ENCODE data around the genes PGA5 and LRRC10B.

GRCh38 chr11:60982708-60983255 is 11.3 kb downstream of the CD6 start:
- PRO-cap, result no peak

GRCh38 chr11:61007493-61007896 is 36.0 kb downstream of the CD6 start:
- PRO-cap, result no peak

DNA sequence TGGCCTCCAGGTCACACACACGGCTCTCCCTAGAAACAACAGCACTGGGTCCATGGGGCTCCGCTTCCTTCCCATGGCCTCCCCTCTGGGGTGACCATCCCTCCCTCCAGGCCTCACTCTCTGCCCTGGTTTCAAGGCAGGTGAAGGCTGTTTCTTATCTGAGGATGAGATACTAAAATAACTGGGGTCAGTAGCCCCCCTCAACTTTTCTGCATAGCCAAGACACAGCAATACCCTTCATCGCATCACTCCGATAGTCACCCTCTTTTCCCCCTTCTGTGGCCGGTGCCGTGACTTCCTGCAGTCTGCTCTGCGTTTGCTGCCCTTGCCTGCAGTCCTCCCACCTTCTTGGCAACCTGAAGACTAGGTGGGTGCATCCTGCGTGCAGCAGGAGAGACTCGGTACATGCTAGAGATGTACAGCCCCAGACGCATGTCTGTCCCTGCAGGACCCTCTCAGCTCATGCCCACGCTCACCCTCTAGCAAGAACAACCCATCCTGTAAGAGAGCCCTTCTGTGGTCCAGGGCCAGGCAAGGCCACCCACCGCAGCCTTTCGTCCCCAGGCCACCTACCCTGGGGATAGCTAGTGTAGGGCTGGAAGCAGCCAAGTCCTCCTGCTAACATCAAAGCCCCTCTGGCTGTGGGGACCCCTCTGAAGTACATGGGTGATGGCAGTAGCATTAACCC is 55.9 kb downstream of the CD6 start:
- PRO-cap, result no peak

GRCh38 chr11:61042601-61042930 is 59.7 kb upstream of the CD5 start:
- PRO-cap, result no peak

GRCh38 chr11:61042978-61043653 is 59.2 kb upstream of the CD5 start:
- PRO-cap, result no peak

GRCh38 chr11:61141701-61142127 is 19.5 kb downstream of the VPS37C start:
- PRO-cap, result no peak

- PRO-cap, result no peak
These were observed at the start of gene PGA5 for GRCh38 chr11:61240771-61241230. TSS of gene PGA5 (plus strand) at chr11:61241175.

GRCh38 chr11:61416083-61416713 is 13.6 kb downstream of the CPSF7 start:
- PRO-cap, result no peak

DNA sequence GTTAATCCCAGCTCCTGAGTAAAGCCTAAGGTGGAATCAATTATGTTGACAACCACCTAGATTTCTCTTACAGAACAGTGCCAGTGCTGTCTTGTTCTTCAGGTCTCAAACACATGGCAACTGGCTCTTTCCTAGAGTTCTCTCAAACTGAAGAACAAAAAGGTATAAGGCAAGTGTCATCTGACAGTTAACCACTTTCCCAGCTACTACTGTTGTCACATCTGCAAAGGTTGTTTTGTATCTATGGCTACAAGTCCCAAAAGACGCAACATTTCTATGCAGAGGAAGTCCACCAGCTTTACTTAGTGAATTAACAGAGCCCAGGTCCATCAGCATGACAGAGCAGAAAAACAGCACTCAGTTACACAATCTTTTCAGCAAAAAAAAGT is 12.2 kb downstream of the CPSF7 start:
- PRO-cap, result no peak

DNA sequence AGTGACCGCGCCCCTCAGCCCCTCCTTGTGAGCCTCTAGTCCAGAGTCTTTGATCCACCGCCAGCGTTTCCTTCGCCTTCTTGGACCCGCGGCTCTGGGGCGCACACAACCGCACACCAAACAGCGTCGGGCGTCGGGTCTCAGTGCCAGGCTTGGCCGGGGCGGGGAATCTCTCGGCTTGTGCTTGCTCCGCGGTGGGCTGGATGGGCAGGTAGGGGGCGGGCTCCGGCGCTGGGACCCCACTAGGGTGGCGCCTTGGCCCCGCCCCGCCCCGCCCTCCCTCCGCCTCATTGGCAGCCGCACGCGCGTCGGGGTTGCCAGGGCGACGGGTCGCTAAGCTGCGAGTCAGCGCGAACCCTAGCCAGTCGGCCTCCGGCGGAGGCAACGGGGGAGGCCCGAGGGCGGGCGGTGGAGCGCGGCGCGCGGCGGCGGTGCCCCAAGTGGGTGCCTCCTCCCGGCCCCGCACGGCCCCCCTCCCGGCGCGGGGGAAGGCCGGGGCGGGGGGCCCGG is at the start of gene LRRC10B:
Gene LRRC10B, plus strand, starts transcription at position 364 of the 510 bp plus-strand sequence.
- PRO-cap, result no peak

DNA sequence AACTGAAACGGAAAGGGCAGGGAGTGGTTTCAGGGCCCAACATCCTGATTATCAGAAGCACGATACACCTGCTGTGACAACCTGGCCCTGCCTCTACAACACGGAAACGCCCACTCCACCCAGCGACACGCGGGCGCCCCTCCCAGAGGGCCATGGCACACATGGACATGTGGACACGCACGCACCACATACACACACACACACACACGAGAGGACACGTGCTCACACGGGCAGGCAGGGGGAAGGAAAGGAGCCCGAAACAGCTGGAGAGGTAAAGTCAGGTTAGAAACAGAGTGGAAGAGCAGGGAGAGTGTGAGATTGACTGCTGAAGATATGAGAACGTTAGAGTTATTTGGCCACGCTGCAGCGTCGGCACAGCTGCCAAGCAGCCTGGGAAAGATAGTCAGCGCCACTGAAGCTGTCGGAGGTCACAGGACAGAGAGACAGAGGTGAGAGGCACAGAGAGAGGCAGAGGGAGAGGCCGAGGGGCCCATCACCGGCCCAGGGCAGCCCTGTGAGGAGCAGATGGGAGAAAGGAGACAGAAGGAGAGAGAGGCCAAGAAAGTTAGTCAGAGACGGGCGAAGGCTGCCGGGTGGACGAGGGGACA is 26.2 kb downstream of the LRRC10B start:
- PRO-cap, result unidirectional peak, minus-strand start at position 4 of the sequence

DNA sequence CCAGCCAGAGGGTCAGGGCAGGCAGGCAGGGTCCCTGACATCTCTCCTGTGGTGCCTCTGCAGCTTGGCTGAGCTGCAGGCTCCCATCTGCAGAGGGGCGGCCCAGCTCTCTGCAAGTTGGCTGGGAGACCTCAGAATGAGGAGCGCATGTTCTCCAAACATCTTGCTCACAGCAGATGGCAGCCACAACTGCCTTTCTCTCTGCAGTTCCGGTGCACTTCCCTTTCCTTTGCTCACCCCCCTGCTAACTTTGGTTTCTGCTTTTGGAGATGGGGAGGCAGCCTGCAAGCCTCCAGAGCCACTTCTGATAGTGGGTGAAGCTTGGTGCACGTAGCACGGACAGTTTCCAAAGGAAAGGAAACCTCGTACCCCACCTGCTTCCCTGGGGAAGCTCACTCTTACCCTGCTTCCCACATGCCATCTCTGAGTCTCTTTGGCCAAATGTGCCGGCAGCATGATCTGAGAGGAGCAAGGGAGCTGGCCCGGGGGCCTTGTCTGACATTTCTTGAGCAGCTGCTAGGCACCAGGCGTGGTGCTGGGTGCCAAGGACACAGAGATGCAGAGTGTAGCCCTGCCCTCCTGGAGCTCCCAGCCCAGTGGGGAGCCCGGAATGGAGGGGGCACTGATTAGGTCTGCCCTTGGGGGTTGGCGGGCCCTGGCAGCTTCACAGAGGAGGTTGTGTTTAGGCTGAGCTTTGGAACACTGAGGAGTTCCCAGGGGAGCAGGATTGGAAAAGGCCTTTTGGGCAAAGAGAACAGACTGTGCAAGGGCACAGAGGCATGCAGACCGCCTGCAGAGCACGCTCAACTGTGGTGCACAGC is 18.2 kb downstream of the DAGLA start:
- PRO-cap, result no peak

- PRO-cap, result no peak
These were observed 6.8 kb upstream of the MYRF start for GRCh38 chr11:61745500-61746200.

- PRO-cap, result no peak
These were observed 17.6 kb downstream of the MYRF start for GRCh38 chr11:61769959-61770591.

GRCh38 chr11:61775709-61776293 is 16.6 kb downstream of the TMEM258 start:
- PRO-cap, result no peak

DNA sequence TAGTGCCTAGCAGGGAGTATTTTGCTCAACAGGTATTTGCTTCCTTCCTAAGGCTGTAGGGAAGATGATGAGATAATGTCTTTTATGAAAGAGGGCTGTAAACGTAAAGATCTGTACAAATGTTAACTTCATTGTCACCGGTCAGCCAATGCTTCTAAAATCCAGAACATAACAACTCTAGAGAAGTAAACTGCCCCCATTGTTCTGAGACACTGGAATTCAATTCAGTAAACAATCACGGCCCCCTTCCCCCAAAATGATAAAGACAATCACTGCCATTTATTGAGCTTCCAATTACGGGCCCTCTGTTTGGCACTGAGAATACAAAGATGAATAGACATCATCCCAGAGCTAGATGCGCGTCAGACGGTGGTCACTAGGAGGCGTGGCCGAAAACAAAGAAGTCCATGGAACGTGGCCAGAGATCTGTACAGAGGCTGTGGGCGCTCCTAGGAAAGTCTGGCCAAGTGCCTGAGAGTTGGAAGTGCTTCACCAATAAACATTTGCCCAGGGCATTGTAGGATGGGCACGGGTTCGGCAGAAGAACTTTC is 593 bp downstream of the TMEM258 start:
- PRO-cap, result no peak

- PRO-cap, result no peak
These were observed 1.1 kb upstream of the FADS2 start for GRCh38 chr11:61826826-61827505.

GRCh38 chr11:61873222-61874063 is 17.9 kb downstream of the FADS3 start:
- PRO-cap, result no peak

GRCh38 chr11:62145460-62145796 is 21.6 kb downstream of the INCENP start:
- PRO-cap, result no peak

GRCh38 chr11:62148382-62148747 is 24.6 kb downstream of the INCENP start:
- PRO-cap, result no peak